Hair follicle dermal papilla cell (primary cell): ENCODE measurements around a stretch of chrX.

DNA sequence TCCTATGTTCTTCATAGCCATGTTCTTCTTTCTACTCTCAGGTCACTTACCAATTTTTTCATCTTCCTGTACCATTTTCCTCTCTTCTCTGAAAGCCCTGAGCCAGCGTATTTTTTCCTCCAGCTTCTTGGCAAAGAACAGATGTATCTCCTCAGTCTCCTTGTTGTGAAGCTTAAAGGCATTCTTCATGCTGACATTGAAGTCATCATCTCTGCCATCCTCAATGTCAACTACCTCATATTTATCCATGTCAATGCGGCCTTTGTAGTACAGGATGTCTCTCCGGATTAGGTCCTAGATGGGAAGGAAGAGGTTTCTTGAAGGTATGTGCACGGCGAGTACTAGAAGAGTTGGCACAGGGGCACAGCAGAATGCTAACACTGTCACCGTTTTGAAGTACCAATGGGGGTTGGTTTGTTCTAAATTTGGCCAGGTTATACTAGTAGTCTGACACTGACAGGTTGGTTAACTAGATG, 129.5 kb downstream of the ARHGEF9 start:
- CAGE, long polyA plus RNA, result no peak

DNA sequence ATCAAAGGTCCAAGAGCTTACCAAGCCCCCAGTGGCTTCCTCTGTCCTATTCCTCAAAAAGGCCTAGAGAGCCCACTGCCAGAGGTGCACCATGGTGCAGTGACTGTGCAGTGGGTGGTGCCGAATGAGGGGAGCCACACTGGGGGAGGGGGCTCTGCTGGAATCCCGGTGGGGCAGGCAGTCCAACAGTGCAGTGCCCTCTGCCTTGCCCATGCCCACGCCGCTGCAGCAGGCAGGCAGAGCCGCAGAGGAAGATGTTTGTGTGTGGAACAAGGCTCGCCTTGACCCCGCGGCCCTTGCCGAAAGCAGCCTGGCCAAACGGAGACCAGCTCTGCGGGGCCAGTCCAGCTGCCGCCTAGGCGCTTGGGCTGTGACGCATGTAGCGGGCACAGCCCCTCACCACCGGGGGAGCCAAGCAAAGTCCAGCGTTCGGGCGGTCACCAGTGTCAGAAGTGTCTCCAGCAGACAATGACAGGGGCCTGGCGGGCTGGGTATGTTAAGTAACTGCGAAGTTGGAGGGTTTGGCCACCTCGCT, 1.4 kb downstream of the AMER1 start:
- CAGE, long polyA plus RNA, result no peak

DNA sequence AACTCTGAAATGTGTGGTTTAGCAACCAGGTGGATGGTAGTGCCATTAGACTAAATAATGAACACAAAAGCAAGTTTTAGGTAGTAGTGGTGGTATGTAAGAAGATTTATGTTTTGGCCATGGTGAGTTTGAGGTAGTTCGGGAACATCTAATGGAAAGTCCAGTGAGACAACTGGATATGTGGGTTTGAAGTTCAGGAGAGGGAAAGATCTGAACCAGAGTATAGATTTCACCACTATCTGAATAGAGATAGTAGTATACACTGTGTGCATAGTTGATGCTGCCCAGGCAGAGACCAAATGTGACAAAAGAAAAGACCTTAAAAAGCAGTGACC, 56.4 kb downstream of the MTMR8 start:
- CAGE, long polyA plus RNA, result no peak

DNA sequence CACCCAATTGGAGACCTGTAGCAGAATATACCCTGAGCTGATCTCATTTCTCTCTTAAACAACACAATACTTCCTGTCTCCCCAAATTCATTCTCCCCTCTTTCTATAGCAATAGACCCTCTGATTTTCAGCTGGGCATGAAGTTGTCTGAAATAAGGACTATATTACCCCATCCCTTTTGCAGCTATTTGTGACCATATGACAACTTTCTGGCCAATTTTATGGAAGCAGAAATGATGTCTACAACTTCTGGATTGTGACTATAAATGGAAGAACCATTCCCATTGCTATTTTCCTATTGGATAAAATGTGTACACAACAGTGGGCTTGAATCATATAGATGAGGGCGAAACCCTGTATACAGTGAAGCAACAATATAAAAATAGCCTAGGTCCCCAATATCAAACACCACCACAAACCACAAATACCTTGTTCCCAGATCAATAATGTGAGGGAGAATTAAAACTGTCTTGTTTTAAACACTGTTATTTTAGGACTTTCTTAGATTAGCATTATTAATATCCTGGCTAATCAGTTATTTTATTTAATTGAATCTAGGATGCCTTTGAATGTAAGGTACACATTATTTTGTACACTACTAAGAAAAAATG, 17.3 kb downstream of the ZC4H2 start:
- CAGE, long polyA plus RNA, result no peak

GRCh38 chrX:65581787-65582471, 47.3 kb upstream of the LAS1L start:
- CAGE, long polyA plus RNA, result no peak

DNA sequence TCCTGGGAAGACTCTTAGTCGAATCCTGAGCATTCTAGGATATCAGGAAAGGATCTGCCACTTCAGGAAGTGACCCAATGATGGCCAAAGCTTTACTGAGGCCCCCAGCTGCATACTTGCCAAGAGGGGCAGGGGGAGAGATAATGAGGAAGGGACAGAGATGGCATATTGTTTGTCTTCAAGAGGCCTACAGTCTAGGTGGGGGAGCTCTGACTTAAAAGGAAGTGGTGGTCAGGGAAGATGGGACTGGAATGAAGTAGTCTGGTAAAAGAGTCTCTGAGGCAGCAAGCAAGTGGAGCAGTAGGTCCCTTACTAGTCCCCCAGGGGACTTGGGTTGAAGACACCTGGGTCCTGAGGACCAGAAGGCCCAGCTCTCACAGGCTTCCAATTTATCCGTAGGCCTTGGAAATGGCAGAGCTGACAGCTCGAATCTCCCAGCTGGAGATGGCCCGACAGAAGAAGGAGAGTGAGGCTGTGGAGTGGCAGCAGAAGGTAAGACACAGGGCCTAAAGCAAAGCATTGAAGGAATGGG, 70.7 kb downstream of the MSN start:
- CAGE, long polyA plus RNA, result no peak

GRCh38 chrX:65821900-65822680, 154.6 kb downstream of the MSN start:
- CAGE, long polyA plus RNA, result no peak

- CAGE, long polyA plus RNA, result no peak
Measured at GRCh38 chrX:66016649-66017490, 23.0 kb downstream of the VSIG4 start.

DNA sequence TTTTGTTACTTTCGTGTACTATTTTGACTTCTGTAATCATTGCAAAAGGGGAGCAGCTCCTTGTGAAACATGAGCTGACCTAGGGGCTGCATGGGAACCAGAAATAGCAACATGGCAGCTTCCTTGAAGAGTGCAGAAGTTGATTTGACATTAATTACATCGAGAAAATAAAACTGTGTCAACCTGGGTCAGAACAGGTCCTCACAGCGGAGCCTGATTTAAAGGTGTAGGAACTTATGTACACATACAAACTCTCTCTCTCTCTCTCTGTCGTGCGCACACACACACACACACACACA, 19.0 kb downstream of the VSIG4 start:
- CAGE, long polyA plus RNA, result no peak

GRCh38 chrX:66022507-66023478, 17.1 kb downstream of the VSIG4 start:
- CAGE, long polyA plus RNA, result no peak

DNA sequence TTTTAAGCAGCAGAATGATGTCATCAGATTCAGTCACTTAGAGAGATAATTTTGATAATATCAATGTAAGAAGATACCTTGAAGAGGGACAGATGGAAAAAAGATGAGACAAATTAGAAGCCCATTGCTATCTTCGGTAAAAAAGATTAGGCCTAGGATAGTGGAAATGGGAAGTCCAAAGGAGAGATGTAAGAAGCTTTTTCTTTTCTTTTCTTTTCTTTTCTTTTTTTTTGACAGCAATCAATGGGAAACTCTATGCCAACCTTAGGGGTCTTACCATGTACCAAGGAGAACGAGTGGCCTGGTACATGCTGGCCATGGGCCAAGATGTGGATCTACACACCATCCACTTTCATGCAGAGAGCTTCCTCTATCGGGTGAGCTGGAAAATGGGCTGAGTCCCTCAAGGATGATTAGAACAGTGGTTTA, 94.6 kb downstream of the HEPH start:
- CAGE, long polyA plus RNA, result no peak

DNA sequence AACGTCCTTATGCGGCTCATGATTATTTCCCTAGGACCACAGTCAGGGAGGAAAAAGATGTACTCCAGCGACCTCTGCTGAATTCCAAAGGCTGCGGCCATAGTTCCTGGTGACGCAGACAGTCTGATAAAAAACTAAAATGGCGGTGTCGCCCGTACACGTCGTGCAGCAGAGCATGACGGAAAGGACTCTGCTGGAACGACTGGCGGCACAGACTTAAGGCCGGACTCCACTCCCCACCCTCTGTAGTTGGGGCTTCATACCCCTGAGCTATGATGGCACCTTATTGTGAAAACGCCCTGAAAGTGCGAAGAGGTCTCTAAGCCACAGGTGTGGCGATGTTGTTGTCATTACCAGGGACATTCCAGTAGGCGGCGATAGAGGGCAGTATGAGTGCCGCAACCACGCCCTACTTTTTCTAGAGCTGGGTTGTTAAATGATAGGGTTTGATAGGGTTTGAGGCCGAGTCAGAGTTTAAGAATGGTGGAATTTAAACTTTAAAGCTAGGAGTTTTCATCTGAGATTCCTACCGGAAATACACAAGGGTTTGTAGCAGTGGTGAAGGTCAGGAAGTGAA, 90.0 kb upstream of the EDA2R start:
- CAGE, long polyA plus RNA, result no peak

DNA sequence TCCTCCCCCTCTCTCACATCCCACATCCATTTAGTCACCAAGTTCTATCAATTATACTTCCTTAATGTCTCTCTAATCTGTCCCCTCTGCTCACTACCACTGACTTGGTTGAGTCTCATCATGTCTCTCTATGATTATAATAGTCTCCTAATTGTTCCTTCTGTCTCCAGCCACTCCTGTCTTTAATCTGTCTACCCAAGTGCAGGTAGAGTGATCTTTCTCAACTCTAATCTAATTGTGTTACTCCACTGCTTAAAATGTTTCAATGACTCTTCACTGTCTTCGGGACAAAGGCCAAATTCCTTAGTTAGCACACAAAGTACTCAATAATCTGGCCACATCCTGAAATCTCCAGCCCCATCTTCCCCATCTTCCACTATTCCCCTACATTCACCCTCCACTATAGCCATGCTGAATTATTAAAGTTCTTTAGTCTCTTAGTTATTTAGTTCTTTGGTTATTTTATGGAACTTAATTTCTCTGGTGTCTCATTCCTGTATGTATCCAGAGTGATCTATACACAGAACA, 353.4 kb downstream of the OPHN1 start:
- CAGE, long polyA plus RNA, result no peak

DNA sequence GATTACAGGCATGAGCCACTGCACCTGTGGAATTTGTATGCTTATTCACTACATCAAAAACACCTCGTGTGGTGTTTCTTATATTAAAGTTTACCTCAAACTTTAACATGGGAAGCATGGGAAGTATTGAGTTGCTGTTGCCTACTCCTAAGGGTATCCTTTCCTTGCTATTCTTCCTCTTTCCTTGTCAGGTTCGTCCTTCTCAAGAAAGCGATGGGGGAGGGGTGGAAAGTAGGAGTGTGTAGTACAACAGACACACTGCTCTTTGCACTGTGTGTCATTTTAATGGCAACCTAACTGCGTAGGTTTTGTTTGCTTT, 10.3 kb upstream of the YIPF6 start:
- CAGE, long polyA plus RNA, result no peak

DNA sequence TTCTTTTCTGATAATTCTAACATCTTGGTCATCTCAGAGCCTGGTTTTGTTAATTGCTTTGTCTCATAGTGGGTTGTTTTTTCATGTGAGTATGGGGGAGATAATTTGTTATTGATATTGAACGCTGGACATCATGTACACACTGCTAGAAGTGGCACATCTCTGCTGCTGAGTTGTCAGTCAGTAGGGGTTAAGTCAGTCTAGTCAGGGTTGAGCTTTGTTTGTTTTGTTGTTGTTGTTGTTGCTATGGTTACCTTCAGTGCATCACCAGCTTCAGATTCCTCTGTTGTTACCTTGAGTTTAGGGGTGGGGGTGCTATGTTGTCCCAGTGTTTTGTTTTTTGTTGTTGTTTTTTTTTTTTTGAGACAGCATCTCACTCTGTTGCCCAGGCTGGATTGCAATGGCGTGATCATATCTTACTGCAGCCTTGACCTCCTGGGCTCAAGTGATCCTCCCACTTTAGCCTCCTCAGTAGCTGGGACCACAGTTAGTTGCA, 10.0 kb downstream of the YIPF6 start:
- CAGE, long polyA plus RNA, result no peak

- CAGE, long polyA plus RNA, result no peak
Measured at GRCh38 chrX:68830131-68830449, 1.3 kb downstream of the EFNB1 start.

GRCh38 chrX:68830450-68831390, 1.9 kb downstream of the EFNB1 start:
- CAGE, long polyA plus RNA, result no peak

- CAGE, long polyA plus RNA, result no peak
Measured at GRCh38 chrX:68834379-68834589, 5.5 kb downstream of the EFNB1 start.

- CAGE, long polyA plus RNA, result no peak
Measured at GRCh38 chrX:68871887-68872087, 43.0 kb downstream of the EFNB1 start.

- CAGE, long polyA plus RNA, result no peak
Measured at GRCh38 chrX:69070867-69071560, 94.2 kb downstream of the PJA1 start.